Airway epithelial cell (primary cell): Measurements from ENCODE around the gene BUB3.

- RAMPAGE, long total RNA, result no peak
Observed at GRCh38 chr10:119449991-119450587, 92.4 kb downstream of the RGS10 start.

GRCh38 chr10:119509914-119510720 lies 32.4 kb downstream of the RGS10 start:
- RAMPAGE, long total RNA, result no peak

DNA sequence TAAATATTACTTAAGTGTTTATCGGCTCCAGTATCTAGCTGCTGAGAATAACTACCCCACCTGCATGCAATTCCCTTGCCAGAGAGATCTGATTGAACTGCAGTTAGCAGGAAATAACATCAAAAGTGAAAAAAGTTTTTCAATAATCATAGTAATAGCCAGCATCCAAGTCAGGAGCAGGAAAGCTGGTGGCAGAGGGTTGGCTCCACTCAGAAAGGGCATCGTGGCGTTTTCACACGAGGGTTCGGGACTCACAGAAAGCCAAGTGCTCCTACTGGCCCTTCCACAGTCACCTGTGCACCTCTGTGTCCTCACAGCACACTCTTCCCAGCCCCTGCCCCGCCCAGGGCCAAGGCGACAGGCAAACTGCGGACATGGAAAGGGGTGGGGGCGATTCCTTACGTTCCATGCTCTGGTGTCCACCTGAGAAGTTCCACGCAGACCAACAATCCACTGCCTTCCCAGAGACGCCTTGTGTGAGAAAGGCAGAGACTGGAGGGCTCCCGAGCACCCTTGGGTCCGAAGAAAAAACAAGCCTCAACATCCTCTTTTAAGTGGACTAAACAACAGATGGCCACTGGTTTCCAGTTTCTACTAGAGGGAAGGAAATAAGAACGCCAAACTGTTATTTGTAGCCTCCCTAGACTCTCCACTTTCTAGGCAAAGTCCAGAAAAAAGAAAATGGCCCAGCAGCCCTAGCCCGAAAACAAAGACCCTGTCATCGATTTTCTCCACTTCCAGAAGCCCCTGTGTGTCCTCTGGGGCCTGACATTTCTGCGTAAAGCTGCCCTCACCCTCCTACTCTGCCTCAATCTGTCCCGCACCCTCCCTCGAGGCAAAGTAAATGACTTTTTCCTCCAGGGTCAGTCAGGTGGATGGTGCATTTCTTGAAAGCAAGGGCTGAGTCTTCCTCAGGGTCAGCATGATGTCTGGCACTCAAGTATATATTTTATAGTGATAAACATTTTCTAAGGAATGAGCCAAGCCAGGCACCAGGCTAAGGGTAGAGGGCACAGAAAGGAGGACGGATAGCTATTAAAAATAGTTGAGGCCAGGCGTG lies 6.1 kb downstream of the RGS10 start:
- RAMPAGE, long total RNA, result no peak

- RAMPAGE, long total RNA, result no peak
Observed at GRCh38 chr10:119619233-119619481, 22.4 kb upstream of the TIAL1 start.

- RAMPAGE, long total RNA, result no peak
Observed at GRCh38 chr10:119704367-119705026, 21.4 kb upstream of the INPP5F start.

DNA sequence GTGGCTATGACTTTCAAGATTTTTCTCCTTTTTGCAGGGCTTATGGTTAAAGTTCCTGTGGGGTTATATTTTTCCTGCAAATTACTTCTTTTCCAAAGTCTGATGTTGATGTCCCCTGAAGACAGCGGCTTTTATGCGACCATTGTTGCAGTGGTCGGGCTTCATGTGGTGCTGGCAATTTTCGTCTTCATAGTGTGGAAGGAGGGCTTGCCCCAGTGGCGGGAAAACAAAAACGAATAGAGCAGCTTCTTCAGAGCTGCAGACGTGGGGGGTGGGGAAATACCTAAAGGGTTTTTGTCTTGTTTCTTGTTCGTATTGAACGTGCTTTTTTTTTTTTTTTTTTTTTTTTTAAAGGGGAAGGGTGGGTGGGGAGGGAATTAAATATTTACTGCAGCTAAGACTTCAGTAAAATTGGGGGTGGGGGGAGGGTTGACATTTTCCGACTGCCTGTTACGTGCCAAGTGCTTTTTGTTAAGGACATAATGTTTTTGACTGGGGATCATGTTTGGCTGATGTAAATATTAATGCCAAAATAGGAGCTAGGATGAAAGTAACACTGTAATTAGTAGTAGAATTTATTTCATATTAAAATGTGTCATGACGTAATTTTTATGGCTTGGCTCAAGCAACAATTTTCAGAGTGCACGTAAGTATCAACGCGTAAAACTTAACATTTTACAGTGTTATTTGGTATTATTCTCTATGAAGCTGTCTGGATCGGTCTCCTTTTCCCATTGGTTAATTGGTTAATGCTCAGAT lies 53.6 kb downstream of the MCMBP start:
- RAMPAGE, long total RNA, result no peak

- RAMPAGE, long total RNA, result no peak
Observed at GRCh38 chr10:119822910-119823672, 49.6 kb downstream of the MCMBP start.

DNA sequence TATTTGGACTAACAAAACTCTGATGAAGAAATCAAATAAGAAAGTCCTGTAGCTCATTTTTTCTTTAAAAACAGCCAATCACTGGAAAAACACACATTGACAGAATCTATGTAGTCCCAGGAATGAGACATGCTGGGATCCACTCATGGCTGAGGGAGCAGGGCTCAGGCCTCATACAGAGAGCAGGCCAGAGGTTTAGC lies 13.0 kb upstream of the WDR11 start:
- RAMPAGE, long total RNA, result no peak

DNA sequence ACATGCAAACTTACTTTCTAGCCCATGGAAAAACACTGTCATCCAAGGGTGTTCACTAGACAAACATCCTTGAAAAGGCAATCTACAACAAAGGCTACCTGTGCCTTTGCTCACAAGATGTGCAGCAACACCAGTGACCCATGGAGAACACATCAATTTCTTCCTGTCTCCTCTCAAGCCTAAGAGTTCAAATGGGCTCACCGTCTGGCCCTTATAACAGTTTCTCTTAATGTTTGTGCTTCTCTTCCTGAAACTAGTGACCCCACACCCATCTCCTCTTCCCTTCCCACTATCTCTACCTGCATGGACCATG lies 179.5 kb downstream of the FGFR2 start:
- RAMPAGE, long total RNA, result no peak

GRCh38 chr10:121973474-121973957 lies 1.5 kb downstream of the NSMCE4A start:
- RAMPAGE, long total RNA, result no peak

DNA sequence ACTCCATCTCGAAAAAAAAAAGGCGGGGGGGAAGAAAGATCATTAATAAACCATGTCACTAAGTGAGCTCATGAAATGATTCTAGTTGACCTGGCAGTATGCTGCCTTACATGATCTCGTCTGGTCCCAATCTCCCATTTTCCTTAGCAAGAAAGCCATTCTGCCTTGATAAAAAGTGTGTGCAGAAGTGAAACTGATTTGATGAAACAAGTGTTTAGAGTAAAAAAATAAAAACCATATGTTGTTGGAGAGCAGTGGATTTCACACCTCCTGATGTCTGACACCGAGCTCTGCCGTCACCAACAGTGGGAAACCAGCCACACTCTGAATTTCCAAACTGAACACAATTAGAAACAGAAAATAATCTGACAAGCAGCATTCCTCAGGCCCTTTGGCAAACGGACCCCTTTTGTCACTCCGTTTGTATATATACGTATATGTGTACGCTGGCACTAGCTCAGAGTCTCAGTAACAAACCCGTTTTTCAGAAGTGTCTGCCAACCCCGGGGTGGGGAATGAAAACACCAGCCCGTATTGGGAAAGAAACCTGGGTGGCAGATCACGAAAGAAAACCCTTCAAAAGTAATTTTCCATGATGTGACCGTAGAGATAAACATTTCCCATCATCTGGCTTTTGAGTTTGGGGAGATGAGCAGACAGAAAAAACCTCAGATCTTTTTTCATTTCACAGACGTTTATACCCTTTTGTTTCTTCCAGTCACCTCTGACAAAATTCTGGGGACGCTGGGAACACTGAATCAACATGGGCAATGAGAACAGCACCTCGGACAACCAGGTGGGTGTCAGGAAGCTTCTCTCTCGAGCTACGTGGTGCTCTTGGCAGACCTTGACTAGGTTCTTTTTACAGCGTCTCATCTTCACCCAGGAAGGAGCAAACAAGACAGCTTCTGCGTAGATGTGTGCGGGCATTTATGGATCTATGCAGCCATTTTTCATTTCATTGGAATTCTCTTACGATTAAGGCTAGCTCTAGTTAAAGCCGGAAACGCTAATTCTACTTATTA lies 32.6 kb downstream of the TACC2 start:
- RAMPAGE, long total RNA, result no peak

GRCh38 chr10:122310722-122311308 lies 39.7 kb downstream of the BTBD16 start:
- RAMPAGE, long total RNA, result no peak

GRCh38 chr10:122324466-122324840 lies 50.1 kb upstream of the PLEKHA1 start:
- RAMPAGE, long total RNA, result no peak

- RAMPAGE, long total RNA, result no peak
Observed at GRCh38 chr10:122407777-122408101, 33.2 kb downstream of the PLEKHA1 start.

- RAMPAGE, long total RNA, result no peak
Observed at GRCh38 chr10:122475494-122475786, 14.1 kb downstream of the HTRA1 start.

DNA sequence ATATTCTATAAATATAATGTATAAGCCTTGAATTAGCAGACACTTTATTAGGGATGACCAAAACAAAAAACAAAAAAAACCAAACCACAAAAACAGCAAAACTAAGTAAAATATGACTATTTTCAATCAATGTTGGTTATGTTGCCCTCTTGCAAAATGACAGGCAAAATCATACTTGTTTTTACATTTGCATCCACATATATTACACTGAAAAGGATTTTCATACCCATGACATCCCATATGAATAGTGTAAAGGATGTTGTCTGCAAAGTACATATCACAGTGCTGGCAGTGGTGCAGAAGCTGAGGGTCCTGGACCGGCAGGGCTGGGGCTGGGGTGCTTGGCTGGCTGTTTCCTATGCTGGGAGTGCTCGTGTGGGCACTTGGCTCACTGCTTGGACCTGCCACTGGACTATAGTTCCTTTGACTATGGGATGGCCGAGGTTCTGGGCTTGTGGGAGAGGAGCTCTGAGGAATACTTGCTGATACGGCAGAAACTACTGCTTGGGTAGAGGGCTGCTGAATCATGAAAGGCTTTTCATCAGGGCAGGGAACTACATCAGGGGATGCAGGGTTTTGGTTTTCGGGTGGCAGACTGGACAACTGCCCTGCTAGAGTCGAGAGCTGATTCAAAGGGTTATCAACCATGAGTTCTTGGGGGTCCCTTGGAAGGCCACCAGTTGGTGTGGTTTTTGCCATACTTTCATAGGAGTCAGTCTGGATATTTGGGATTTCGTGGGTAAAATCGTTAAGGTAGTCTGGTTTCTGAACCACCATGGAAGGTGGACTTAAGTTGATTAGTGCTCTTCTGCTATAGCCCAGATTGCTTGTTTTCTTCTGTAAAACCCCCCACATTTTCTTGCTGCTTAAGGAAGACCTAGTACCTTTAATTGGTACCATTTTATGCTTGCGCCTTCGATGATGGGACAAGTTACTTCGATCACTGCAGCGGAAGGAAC lies 13.7 kb downstream of the PSTK start:
- RAMPAGE, long total RNA, result no peak

- RAMPAGE, long total RNA, result no peak
Observed at GRCh38 chr10:123009113-123010209, 655 bp downstream of the ACADSB start.

GRCh38 chr10:123040401-123040812 lies 31.6 kb downstream of the ACADSB start:
- RAMPAGE, long total RNA, result no peak

GRCh38 chr10:123153967-123154610 lies at the start of gene BUB3:
Gene BUB3 (plus strand): TSS chr10:123154402.
- RAMPAGE, long total RNA, result start-site peak on the plus strand at chr10:123154402-123154425, 1,077 and 378 reads in 2 replicates

DNA sequence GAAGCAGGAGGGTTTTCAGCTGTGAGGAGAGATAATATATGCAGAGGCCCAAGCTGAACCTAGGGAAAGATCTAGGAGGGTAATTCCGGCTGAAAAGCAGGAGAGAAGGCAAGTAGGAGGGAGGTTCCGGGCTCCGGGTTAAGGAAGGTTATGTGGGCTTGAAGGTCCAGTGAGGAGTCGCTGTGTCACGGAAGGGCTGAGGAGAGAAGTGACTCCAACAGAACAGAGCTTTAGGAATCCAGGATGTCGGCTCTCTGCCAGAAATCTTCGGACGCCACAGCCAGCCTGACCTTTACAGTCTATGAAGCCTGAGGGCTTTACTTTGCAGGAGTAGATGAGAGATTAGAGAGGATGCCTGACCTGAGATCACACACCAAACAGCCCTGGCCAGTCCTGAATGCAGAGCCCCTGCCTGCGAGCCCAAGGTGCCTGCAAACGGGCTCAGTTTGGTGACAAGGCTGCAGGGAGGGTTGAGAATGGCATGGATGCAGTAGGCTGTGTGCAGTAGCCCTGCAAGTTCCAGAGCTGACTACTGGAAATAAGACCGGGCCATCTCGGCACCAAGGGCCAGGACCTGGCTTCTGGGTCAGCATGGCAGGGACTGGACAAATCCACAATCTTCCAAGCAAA lies 77.8 kb downstream of the GPR26 start:
- RAMPAGE, long total RNA, result no peak